HL-60 (cell line): ENCODE data around the genes C2CD5, ETNK1 and SOX5.

DNA sequence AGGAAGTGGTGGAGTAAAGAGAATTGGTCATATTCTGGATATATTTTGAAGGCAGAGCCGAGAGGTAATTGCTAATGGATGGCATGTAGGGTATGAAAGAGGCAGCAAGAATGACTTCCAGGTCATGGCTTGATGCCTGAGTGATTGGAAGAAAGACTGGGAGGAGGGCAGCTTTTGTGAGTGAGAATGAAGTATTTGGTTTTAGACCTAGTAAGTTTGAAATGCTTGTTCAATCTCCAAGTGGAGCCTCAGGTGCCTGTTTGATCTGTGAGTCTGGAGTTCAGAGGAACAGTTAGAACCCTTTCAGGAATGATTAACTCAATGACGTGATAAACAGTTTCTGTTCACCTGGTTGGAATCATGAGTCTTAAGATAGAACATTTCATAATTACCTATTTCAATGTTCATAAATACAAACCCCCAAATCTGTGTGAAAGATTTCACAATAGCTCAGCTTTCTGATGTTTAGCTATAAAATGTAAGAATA lies 10.4 kb downstream of the KCNJ8 start:
- RRBS, result no CpG with 5 or more reads among the region's 2 CpGs

GRCh38 chr12:22424176-22424375 lies 89.6 kb upstream of the ST8SIA1 start:
- RRBS, result no CpG with 5 or more reads among the region's 4 CpGs

DNA sequence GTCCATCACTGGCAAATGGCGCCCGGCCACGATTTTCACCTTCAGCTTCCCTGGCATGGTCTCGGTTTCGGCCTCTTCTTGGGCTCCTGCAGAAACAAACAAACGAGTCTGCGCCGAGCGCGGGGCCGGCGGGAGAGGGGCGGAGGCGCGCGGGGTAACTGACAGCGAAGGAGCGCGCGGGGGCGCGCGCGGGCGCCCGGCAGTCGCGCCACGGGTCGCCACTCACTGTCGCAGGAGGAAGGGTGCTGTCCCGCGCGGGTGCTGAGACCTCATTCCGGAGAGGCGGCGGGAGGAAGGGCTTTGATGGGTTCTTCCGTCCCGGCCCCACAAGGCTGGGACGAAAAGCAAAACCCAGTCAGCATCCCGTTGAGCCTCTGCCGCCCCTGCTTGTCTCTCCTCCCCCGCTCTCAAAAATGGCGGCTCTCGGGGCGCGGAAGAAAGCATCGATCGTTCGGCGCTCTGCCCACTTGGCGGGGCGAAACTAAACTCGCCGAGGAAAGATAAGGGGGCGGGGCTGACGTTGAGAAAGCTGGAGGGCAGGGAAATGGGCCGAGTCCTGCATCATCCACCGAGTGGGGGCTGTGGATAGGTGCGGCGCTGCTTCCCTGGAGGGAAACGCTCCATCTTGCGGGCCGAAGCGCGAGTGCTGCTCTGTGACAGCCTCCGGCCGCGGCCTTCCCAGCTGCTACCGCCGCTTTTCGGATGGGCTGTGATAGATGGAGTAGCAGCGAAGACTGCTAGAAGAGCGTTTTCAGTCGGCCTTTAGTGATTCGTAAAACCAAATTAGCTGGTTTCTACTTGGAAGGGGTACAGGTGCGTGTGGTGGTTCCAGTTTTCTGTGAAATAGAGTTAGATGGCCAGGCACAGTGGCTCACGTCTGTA lies at the start of gene C2CD5:
C2CD5 (minus strand) TSS at position 449 of the 882 bp plus-strand sequence.
- RRBS, result 2% methylated on average over 34 of the region's 78 CpGs

DNA sequence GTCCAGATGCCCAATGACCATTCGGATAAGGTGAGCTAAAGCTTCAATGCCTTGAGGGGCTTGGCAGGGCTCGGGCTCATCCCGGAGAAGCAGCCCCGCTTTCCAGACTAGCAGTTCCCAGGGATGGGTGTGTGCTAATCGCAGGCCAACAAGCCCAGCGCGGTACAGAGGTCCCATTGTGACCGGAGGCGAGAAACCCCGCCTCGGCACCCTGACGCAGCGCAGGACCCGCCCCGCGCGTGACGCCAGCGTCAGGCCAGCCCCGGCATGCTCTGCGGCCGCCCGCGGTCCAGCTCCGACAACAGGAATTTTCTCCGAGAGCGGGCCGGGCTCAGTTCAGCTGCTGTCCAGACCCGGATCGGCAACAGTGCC lies at the start of gene ETNK1:
ETNK1 (plus strand) TSS at position 275 of the 372 bp plus-strand sequence.
- RRBS, result 2% methylated on average over 26 of the region's 30 CpGs

DNA sequence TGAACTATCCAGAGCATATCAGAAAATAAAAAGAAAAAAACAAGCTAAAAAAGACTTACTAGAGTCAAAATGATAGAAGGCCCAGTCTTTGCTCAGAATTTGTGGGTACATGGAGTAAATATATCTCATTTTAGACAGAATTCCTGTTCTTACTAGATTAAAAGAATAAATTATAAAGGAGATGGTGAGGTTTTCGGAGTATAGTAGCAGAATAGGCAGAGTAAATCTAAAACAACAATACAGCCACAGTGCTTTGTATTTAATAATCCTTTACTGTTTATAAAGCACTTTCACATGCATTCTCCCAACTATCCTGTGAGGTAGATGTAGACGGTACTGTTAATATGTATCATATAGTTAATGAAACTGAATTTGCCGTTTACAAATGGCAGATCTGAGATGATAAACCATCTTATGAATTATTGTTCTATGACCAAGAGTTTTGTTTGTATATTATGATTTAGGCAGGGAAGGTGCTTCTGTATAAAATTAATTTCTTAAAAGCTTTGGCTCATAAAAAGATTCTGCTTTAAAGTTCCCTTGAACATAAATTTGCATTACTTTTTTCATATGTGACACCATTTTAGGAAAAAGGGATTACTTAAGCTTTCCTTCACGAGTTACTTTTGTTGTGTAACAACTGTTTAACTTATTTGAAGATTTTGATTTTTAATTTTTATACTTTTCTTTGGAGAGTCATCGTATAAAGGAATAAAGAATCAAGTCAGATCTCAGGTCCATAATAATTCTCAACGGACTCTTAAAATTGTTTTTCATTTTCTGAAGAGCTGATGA lies 3.1 kb downstream of the ETNK1 start:
- RRBS, result no CpG with 5 or more reads among the region's 6 CpGs

- RRBS, result no CpG with 5 or more reads among the region's 8 CpGs
Measured at GRCh38 chr12:22652762-22653842, 28.1 kb downstream of the ETNK1 start.

- RRBS, result no CpG with 5 or more reads among the region's 3 CpGs
Measured at GRCh38 chr12:22658643-22658965, 33.6 kb downstream of the ETNK1 start.

DNA sequence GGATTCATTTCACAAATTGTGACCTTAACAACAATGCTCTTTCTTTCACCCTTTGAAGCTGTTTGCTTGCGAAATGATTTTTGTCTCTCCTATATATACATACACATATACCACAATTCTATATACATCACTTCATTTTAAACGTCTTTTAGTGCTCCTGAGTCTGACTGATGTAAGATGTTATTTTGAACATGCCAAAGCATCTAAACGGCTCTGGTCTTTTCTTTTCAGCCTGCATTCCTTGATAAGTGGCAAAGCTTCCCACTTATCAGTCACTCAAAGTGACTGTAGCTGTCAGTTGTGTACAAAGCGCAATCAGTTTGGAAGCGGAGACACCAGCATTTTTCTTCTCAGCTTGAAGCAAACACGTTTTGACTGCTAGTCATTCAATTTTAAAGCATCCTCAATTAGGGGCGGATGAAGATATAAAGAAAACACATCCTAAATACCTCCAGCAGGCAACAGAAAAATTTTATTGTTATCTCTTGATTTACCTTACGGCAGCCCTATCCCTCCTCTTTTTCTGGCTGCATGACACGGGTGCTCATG lies 226.8 kb downstream of the SOX5 start:
- RRBS, result no CpG with 5 or more reads among the region's 9 CpGs

- RRBS, result no CpG with 5 or more reads among the region's 11 CpGs
Measured at GRCh38 chr12:23949344-23950077, at the start of gene SOX5. SOX5 (minus strand) TSS chr12:23949670.

GRCh38 chr12:24491899-24492473 lies 456.9 kb downstream of the BCAT1 start:
- RRBS, result no CpG with 5 or more reads among the region's 3 CpGs

- RRBS, result no CpG with 5 or more reads among the region's 8 CpGs
Measured at GRCh38 chr12:24551366-24551767, 397.5 kb downstream of the BCAT1 start.

GRCh38 chr12:24561204-24562270 lies 387.4 kb downstream of the BCAT1 start:
- RRBS, result 4% methylated on average over 15 of the region's 49 CpGs

DNA sequence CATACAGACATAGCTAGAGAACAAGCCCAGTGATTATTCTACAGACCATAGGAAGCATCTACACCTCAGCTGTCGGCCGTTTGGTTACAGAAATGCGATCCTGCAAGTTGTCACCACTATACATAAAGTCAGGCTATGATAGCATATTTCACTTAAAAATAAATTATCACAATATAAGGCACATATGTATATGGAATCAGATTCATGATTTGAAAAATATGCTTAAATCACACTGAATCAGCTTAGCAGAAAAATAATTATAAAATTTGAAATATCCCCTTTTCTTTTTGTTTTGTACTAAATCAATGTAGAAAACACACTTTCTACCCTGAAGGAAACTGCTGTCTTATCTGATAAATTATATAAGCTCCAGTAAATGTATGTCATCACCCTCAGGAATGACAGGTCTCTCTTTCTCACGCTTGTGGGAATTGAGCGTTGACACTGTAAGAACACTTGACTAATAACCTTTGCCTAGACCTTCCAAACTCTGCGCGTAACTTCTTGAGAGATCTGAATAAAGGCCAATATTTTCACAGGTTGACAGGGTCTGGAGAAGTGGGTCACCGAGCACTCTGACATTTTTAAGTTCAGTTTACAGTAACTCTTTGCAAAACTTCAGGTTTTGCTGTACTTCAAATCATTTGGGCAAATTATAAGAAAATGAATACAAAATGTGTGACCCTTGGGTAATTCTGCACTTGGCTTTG lies 138.6 kb downstream of the BCAT1 start:
- RRBS, result no CpG with 5 or more reads among the region's 8 CpGs

DNA sequence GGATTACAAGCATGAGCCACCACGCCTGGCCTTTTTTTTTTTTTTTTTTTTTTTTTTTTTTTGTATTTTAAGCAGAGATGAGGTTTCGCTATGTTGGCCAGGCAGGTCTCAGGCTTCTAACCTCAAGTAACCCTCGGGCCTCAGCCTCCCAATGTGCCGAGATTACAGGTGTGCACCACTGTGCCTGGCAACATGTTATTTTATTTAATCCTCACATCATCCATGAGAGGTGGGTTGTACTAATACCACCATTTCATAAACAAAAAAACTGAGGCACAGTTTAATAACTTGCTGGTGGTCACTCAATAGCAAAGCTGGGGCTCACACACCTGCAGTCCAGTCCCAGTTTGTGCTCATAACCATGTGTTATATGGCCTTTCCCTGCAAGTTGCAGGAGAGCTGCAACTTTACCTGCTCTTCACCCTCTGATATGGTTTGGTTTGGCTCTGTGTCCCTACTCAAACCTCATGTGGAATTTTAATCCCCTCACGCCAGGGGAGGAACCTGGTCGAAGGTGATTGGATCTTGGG lies 15.8 kb downstream of the BCAT1 start:
- RRBS, result no CpG with 5 or more reads among the region's 6 CpGs

- RRBS, result no CpG with 5 or more reads among the region's 7 CpGs
Measured at GRCh38 chr12:24997377-24997814, 48.5 kb upstream of the BCAT1 start.

DNA sequence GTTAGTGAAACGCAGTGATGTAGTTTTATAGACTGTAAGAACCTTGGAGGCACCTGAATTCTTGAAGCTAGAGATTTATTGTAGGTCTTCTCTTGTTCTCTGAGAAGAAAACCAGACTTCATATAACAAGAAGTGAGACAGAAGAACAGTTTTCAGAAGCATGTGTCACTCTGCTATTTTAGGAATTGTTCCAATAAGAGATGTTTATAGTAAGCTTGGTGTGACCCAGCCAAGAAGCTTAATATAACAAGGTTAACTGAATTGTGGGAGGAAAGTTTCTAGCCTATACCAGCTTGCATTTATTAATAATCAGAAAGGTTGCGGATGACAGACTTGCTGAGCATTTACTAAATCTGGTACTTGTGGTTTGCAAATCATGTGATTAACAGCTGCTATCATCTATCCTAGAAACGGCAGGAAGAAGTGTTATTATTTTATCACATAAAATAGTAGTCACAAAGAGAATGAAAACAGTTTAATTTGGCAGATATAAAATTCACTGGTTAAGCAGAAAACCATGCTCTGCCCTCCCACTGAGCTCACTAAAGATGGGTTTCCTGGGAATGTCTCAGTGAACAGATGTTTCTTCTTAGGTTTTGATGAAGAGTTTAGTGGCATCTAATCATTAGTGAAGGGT lies 49.2 kb upstream of the BCAT1 start:
- RRBS, result no CpG with 5 or more reads among the region's 3 CpGs

- RRBS, result no CpG with 5 or more reads among the region's 3 CpGs
Measured at GRCh38 chr12:25018146-25018489, 34.4 kb upstream of the IRAG2 start.

DNA sequence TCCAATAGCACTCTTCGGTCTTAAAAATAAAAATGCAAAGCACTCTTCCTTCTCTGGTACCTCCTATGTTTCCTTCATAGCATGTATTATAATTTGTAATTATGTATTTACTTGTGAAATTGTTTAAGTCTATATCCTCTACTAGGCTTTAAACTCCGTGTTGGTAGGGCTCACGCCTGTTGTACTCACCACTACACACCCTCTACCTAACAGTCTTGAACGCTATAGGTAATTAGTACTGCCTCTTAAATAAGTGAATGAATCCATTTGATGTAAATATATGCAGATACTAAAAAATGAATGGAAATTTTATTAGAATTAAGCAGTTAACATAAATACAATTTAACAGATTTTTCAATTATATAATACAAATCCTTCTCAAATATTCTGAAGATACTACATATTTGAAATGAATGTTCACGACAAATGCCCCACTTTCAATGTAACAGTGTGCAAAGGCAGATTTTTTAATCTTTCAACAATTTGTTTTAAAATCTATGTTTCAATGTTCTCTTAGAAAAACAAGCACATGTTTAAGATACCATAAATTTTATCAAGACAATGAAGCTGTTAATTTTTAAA lies 17.1 kb downstream of the KRAS start:
- RRBS, result no CpG with 5 or more reads among the region's 5 CpGs

GRCh38 chr12:25253318-25253775 lies 2.6 kb upstream of the KRAS start:
- RRBS, result no CpG with 5 or more reads among the region's 4 CpGs

DNA sequence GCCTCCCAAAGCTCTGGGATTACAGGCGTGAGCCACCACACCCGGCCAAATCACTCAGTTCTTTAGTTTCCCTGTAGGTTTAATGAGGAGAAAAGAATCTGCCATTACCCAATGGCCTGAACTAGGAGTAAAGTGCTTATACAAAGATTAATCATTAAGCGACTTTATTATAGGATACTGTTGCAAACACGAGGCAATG lies 133.4 kb upstream of the KRAS start:
- RRBS, result no CpG with 5 or more reads among the region's 4 CpGs